Occipital lobe (tissue), 2 donors: ENCODE measurements around the genes KDM3A and RMND5A.

GRCh38 chr2:85710905-85711928, 17.1 kb downstream of the GNLY start:
- RAMPAGE, long total RNA = no peak

DNA sequence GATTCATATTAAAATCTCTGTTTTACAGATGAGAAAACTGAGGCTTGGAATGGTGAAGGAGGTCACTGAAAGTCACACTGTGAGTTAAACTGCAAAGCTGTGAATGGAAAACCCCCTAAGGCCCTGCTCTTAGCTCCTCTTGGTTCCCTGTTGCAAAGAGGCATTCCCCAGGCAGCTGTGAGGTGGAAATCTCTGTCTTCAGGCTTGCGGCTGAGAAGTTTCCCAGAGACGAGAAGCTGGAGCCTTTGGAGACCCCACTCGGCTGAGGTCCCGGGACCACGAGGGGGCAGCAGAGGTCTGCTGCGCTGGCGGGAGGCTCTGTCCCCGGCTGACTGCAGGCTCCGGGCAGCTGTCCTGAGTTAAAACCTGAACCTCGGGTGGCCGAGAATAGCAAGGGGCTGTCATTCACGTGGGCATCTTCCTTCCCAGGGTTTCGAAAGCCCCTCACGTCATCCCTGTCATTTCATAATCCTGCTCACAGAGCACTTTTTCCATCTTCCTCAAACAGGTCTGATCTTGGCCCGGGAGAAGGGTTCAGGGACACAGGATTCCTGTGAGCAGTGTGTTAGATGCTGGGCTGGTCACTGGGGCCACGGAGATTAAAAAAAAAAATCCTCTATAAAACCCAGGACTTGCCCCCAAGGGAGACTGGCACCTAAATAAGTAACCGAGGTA, 24.8 kb upstream of the ATOH8 start:
- RAMPAGE, long total RNA = no peak

DNA sequence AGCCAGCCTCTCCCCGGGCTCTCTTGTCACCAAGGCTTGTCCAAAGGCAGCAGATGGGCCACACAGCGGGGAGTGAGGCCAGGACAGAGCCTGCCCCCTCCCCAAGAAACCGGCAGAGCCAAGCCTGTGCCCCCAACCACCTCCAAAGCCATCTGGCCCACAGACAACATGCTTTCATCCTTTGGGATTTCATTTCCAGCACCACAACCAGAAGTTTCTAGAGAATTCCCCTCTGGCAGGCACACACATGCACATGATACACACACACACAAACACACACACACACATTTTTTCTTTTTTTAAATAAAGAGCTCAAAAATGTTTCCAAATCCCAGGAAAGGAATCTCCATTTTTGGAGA, 39.3 kb downstream of the ATOH8 start:
- RAMPAGE, long total RNA = no peak

- RAMPAGE, long total RNA = no peak
Observed at GRCh38 chr2:85838196-85838661, 50.6 kb downstream of the ST3GAL5 start.

DNA sequence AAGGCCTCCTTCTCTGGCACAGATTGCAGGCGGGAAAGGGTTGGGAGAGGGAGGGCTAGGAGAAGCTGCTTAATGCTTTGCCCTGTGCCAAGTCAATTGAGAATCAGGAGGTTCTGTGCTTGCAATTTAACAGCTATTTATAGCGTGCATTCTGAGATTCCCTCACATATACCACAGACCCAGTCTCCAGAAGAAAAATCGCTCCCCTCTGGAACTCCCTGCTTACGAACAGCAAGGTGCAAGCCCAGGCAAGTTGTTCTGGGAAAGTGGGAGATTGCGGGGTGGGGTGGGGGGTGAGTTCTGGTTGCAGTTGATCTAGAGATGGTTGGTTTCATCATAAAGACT, 56.9 kb downstream of the REEP1 start:
- RAMPAGE, long total RNA = no peak

GRCh38 chr2:86441273-86441725, at the start of gene KDM3A:
Gene KDM3A, plus strand, starts transcription at chr2:86441371.
- RAMPAGE, long total RNA = start-site peak on the plus strand at chr2:86441343-86441382, 183 and 185 reads in 2 replicates

DNA sequence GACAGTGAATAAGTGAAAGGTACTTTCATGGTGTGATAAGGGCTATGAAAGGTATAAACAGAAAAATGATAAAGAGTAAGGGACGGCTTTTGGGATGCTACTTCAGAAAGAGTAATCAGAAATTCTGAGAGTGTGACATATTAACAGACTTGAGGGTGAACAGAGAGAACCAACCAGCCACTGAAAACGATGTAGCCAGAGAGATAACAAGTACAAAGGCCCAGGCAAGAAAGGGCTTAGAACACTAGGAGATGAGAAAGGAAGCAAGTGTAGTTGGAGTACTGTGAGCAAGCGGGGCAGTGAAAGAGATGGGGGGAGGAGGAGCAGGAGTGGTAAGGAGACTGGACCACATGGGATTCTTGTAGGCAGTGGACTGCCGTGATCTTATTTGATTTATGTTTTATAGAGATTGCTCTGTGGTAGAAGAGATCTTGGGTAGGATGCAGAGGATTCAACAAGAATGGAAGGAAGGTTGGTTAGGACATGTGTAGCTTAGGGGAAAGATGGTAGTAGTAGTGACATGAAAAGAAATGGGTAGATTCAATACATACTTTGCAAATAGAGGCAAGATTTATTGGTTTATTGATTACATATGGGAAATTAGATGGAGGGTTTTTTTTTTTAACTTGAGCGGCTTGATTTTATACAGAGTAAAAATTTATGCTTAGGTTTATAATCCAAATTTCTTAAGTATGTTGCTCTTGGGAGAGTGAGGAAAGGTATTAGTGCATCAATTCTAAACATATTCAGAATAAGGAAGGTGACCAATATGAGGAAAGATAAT, 20.6 kb downstream of the KDM3A start:
- RAMPAGE, long total RNA = no peak

GRCh38 chr2:86483519-86484385, 42.6 kb downstream of the KDM3A start:
- RAMPAGE, long total RNA = no peak

DNA sequence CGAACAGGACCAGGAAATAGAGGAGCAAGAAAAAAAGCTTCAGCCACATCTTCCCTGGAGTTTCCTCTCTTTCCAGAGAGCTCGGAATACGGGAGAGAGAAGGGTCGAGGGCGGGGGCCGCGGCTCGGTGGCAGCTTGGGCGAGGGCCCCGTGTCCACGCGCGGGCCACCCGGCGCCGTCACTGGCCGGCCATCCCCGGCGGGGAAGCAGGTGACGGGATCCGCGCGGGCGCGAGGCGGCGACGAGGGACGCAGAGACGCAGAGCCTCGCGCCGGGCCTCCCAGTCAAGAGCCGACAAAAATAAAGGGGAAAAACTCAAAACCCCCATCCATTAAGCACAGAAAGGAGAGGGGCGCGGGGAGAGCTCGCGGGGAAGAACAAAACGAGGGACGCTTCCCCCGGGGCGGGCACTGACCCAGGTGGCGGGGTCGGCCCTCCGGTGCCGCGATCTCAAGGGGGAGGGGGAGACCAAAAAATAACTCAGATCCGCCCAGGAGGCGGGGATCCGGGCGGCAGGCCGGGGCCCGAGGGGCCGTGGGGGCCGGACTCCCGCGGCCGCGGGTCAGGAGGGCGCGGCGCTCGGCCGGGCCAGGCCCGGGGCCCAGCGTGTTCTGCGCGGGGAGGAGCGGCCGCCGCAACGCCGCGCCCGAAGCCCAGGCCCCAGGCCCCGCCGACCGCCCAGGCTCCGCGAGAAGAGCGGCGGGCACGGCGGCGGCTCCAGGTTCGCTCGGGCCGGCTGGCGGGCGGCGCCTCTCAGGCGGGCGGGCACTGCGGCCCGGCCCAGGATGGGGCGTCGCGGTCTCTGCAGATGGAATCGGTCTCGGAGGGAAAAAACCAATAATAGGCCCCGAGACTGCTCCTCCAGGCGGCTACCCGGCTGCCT, 586 bp downstream of the RNF103 start:
- RAMPAGE, long total RNA = no peak

- RAMPAGE, long total RNA = no peak
Observed at GRCh38 chr2:86631719-86632323, 8.2 kb upstream of the RNF103 start.

GRCh38 chr2:86719565-86720479, at the start of gene RMND5A:
Gene RMND5A, plus strand, starts transcription at chr2:86720291.
- RAMPAGE, long total RNA = no peak

GRCh38 chr2:86821920-86822144, 31.1 kb upstream of the CD8A start:
- RAMPAGE, long total RNA = no peak

GRCh38 chr2:87348420-87349672, 327.2 kb upstream of the PLGLB1 start:
- RAMPAGE, long total RNA = no peak

- RAMPAGE, long total RNA = no peak
Observed at GRCh38 chr2:87456473-87457233, 291.2 kb upstream of the PLGLB2 start.

- RAMPAGE, long total RNA = no peak
Observed at GRCh38 chr2:87501025-87501529, 246.8 kb upstream of the PLGLB2 start.

DNA sequence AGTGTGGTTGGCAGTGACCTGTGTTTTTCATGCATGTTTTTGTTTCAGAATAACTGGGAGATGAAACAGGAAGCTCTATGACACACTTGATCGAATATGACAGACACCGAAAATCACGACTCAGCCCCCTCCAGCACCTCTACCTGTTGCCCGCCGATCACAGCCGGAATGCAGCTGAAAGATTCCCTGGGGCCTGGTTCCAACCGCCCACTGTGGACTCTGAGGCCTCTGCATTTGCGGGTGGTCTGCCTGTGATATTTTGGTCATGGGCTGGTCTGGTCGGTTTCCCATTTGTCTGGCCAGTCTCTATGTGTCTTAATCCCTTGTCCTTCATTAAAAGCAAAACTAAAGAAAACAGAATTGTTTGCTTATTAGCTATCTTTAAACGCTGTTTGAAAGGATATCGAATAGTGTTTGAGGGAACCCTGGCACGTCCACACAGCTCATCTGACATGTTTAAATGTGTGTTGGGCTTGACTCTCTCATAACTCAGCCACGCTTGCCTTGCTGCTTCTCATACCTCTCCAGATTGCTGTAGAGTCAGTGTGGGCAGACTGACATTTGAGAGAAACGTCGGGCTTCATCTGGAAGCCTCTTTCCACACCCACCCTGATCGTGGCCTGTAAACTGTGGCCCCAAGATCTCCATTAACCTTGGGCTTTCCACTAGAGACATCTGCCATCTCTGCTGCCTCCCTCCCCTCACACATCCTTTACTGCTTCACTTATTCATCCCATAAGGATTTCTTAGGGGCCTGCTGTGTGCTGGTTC, 226.5 kb upstream of the PLGLB2 start:
- RAMPAGE, long total RNA = no peak

DNA sequence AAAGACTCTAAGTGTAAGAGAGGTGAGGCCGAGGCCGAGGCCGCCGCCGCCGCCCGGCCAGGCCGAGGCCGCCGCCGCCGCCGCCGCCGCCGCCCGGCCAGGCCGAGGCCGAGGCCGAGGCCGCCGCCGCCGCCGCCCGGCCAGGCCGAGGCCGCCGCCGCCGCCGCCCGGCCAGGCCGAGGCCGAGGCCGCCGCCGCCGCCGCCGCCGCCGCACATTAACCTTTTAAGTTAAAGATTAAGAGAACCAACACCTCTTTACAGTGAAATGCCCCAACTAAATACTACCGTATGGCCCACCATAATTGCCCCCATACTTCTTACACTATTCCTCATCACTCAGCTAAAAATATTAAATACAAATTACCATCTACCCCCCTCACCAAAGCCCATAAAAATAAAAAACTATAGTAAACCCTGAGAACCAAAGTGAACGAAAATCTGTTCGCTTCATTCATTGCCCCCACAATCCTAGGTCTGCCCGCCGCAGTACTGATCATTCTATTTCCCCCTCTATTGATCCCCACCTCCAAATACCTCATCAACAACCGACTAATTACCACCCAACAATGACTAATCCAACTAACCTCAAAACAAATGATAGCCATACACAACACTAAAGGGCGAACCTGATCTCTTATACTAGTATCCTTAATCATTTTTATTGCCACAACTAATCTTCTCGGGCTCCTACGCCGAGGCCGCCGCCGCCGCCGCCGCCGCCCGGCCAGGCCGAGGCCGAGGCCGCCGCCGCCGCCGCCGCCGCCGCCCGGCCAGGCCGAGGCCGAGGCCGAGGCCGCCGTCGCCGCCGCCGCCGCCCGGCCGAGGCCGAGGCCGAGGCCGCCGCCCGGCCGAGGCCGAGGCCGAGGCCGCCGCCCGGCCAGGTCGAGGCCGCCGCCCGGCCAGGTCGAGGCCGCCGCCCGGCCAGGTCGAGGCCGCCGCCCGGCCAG, 646 bp downstream of the RGPD2 start:
- RAMPAGE, long total RNA = no peak

GRCh38 chr2:88122998-88123691, 4.7 kb downstream of the FABP1 start:
- RAMPAGE, long total RNA = no peak

GRCh38 chr2:88165539-88166074, 4.5 kb upstream of the THNSL2 start:
- RAMPAGE, long total RNA = no peak

DNA sequence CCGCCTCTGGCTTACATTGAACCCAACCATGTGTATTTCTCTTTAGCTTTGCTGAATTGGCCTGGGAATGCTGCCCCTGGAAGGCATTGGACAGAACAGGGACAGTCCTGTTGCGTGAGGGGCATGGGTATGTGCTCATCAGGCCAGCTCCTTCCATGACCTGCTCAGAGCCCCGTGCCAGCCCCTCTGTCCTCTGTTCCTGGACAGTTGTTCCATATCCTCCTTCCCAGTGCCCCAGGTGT, 956 bp downstream of the THNSL2 start:
- RAMPAGE, long total RNA = no peak